K562 (cell line): ENCODE measurements around a stretch of chrX.

GRCh38 chrX:17379674-17380264 is 4.8 kb downstream of the NHS start:
- RAMPAGE, long total RNA: no peak
- RRBS: no CpG with 5 or more reads among the region's 5 CpGs
PRO-cap:
- standard: no peak
- CoPRO, capped RNA only, 2 experiments: no peak in any of the 2 experiments
- CoPRO, capped and uncapped RNA, 2 experiments: no peak in any of the 2 experiments
- CoPRO, uncapped RNA only, 2 experiments: no peak in any of the 2 experiments
CAGE:
- cytosol, long polyA plus RNA: no peak
- long polyA plus RNA: no peak
- nucleolus, long total RNA: no peak
- nucleus, long polyA plus RNA: no peak

GRCh38 chrX:17739920-17741106 is 3.0 kb downstream of the SCML1 start:
- RAMPAGE, long total RNA: no peak
- RRBS: no CpG with 5 or more reads among the region's 10 CpGs
PRO-cap:
- standard: no peak
- CoPRO, capped RNA only, 2 experiments: no peak in any of the 2 experiments
- CoPRO, capped and uncapped RNA, 2 experiments: no peak in any of the 2 experiments
- CoPRO, uncapped RNA only, 2 experiments: no peak in any of the 2 experiments
CAGE:
- cytosol, long polyA plus RNA: no peak
- long polyA plus RNA: no peak
- nucleolus, long total RNA: no peak
- nucleus, long polyA plus RNA: no peak

DNA sequence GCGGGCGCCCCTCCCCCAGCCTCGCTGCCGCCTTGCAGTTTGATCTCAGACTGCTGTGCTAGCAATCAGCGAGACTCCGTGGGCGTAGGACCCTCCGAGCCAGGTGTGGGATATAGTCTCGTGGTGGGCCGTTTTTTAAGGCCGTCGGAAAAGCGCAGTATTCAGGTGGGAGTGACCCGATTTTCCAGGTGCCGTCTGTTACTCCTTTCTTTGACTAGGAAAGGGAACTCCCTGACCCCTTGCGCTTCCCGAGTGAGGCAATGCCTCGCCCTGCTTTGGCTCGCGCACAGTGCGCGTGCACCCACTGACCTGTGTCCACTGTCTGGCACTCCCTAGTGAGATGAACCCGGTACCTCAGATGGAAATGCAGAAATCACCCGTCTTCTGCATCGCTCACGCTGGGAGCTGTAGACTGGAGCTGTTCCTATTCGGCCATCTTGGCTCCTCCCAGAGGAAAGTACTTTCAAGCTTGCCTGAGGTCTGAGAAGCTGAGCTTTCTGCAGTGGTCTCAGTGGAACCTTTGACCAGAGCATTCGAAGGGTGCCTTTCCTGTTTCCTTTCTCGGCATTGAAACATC is 49.7 kb downstream of the SCML1 start:
- RAMPAGE, long total RNA: no peak
- RRBS: no CpG with 5 or more reads among the region's 29 CpGs
PRO-cap:
- standard: no peak
- CoPRO, capped RNA only, 2 experiments: no peak in any of the 2 experiments
- CoPRO, capped and uncapped RNA, 2 experiments: no peak in any of the 2 experiments
- CoPRO, uncapped RNA only, 2 experiments: no peak in any of the 2 experiments
CAGE:
- cytosol, long polyA plus RNA: no peak
- long polyA plus RNA: no peak
- nucleolus, long total RNA: no peak
- nucleus, long polyA plus RNA: no peak

- RAMPAGE, long total RNA: no peak
PRO-cap:
- standard: no peak
- CoPRO, capped RNA only, 2 experiments: no peak in any of the 2 experiments
- CoPRO, capped and uncapped RNA, 2 experiments: no peak in any of the 2 experiments
- CoPRO, uncapped RNA only, 2 experiments: no peak in any of the 2 experiments
CAGE:
- cytosol, long polyA plus RNA: no peak
- long polyA plus RNA: no peak
- nucleolus, long total RNA: no peak
- nucleus, long polyA plus RNA: no peak
Measured at GRCh38 chrX:18151790-18151989, 69.0 kb downstream of the BEND2 start.

- RAMPAGE, long total RNA: no peak
- RRBS: no CpG with 5 or more reads among the region's 5 CpGs
PRO-cap:
- standard: no peak
- CoPRO, capped RNA only, 2 experiments: no peak in any of the 2 experiments
- CoPRO, capped and uncapped RNA, 2 experiments: no peak in any of the 2 experiments
- CoPRO, uncapped RNA only, 2 experiments: no peak in any of the 2 experiments
CAGE:
- cytosol, long polyA plus RNA: no peak
- long polyA plus RNA: no peak
- nucleolus, long total RNA: no peak
- nucleus, long polyA plus RNA: no peak
Measured at GRCh38 chrX:18617268-18617761, 54.6 kb downstream of the RS1 start.

GRCh38 chrX:18675498-18675807 is 3.5 kb upstream of the RS1 start:
- RAMPAGE, long total RNA: no peak
- RRBS: no CpG with 5 or more reads among the region's 12 CpGs
PRO-cap:
- standard: no peak
- CoPRO, capped RNA only, 2 experiments: no peak in any of the 2 experiments
- CoPRO, capped and uncapped RNA, 2 experiments: no peak in any of the 2 experiments
- CoPRO, uncapped RNA only, 2 experiments: no peak in any of the 2 experiments
CAGE:
- cytosol, long polyA plus RNA: no peak
- long polyA plus RNA: no peak
- nucleolus, long total RNA: no peak
- nucleus, long polyA plus RNA: no peak

DNA sequence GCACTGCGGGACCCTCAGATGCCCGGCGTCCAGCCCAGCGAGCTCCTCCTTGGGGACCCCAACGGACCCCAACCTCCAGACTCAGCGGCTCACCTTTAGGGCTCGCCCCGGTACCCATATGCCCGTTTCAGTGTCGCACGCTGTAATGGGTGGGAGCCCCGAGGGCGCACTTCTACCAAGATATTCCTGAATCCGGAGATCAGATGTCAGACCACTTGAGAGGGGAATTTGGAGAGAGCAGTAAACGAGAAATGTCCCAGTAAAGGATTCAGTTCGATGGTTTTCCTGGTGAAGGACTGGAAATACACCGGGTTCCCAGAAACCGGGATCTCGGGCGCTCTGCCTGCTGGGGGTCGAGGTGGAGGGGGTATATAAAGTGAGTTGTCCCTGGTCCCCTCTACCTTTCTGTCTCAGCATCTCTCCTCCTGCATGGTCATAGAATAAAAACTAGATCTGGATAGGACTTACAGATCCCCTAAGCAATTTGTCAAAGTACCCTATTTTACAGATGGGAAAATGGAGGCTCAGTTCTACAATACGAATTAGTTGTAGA is 618 bp upstream of the ADGRG2 start:
- RAMPAGE, long total RNA: no peak
- RRBS: 11% methylated on average over 13 of the region's 22 CpGs
PRO-cap:
- standard: no peak
- CoPRO, capped RNA only, 2 experiments: no peak in any of the 2 experiments
- CoPRO, capped and uncapped RNA, 2 experiments: no peak in any of the 2 experiments
- CoPRO, uncapped RNA only, 2 experiments: no peak in any of the 2 experiments
CAGE:
- cytosol, long polyA plus RNA: no peak
- long polyA plus RNA: no peak
- nucleolus, long total RNA: no peak
- nucleus, long polyA plus RNA: no peak

DNA sequence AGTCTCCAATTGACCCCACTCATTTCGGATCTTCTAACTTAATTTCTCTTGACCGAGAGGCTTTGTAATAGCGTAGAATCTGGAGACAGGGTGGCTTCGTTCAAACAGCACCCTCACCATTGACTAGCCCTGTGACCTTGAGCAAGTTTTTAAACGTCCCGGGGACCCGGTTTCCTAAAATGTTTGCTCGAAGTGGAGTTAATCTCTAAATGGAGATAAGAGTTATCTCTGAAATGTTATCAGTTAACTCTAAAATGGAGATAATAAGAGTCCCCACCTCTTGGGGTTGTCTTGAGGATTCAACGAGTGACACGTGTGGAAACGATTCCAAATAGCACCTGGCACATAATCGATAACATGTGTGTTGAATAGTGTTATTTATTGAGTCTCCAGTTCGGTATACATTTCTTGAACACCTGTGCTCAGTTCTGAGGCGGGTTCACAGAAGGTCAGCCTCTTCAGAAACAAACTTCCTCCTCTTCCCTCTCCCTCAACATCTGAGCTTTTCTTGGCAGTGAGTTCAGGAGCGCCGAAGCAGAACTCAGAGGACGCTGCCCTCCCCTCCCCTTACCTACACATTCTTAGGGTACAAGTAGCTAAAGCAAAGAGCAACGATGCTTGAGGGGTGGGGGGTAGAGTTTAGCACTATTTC is 823 bp downstream of the PDHA1 start:
- RAMPAGE, long total RNA: no peak
- RRBS: no CpG with 5 or more reads among the region's 18 CpGs
PRO-cap:
- standard: no peak
- CoPRO, capped RNA only, 2 experiments: no peak in any of the 2 experiments
- CoPRO, capped and uncapped RNA, 2 experiments: no peak in any of the 2 experiments
- CoPRO, uncapped RNA only, 2 experiments: no peak in any of the 2 experiments
CAGE:
- cytosol, long polyA plus RNA: no peak
- long polyA plus RNA: no peak
- nucleolus, long total RNA: no peak
- nucleus, long polyA plus RNA: no peak

GRCh38 chrX:19640875-19641226 is 125.5 kb upstream of the MAP3K15 start:
- RAMPAGE, long total RNA: no peak
- RRBS: no CpG with 5 or more reads among the region's 5 CpGs
PRO-cap:
- standard: bidirectional peak, plus-strand start at chrX:19640995, minus-strand start at chrX:19640765
- CoPRO, capped RNA only, 2 experiments: peak in 1 of 2 experiments; most common plus-strand start chrX:19640994 (in 1)
- CoPRO, capped and uncapped RNA, 2 experiments: no peak in any of the 2 experiments
- CoPRO, uncapped RNA only, 2 experiments: no peak in any of the 2 experiments
CAGE:
- cytosol, long polyA plus RNA: no peak
- long polyA plus RNA: no peak
- nucleolus, long total RNA: no peak
- nucleus, long polyA plus RNA: no peak

DNA sequence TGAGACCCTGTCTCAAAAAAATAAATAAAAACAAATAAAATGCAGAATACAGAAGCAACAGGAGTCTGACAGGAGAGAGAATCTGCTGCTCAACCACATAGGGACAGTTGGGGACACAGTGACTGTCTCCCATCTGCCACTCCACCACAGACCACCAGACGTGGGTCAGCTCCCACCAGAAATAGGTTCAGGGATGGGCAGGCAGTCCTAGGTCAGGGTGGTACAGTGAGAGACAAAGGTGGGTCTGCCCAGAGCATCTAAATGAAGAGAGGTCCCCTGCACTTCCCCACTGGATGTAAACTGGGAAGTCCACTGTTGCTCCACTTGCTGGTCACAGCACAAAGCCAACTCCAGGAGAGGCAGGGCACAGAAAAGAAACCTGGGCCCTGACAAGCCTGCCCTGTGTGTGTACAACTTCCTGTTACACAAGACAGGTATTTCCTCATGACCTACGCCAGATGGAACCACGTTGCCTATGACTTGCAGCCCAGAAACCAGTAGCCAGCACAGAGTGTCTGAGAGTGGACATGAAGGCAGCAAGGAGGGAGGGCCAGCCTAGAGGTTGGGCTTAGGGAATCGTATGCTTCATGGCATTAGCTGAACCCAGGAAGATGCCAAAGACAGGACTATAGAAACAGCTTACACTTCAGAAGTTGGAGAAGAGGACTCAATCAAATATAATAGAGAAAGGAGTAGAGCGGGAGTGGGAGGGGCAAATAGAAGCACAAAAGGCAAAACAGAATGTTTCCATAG is 161.8 kb downstream of the SH3KBP1 start:
- RAMPAGE, long total RNA: no peak
- RRBS: no CpG with 5 or more reads among the region's 5 CpGs
PRO-cap:
- standard: no peak
- CoPRO, capped RNA only, 2 experiments: no peak in any of the 2 experiments
- CoPRO, capped and uncapped RNA, 2 experiments: no peak in any of the 2 experiments
- CoPRO, uncapped RNA only, 2 experiments: no peak in any of the 2 experiments
CAGE:
- cytosol, long polyA plus RNA: no peak
- long polyA plus RNA: no peak
- nucleolus, long total RNA: no peak
- nucleus, long polyA plus RNA: no peak

DNA sequence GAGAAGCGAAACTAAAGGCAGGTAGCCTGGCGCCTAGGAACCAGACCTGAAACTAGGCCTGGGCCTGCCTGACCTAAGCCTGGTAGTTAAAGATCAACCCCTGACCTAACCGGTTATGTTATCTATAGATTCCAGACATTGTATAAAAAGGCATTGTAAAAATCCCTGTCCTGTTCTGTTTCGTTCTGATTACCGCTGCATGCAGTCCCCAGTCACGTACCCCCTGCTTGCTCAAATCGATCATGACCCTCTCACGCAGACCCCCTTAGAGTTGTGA is 131.8 kb downstream of the SH3KBP1 start:
- RAMPAGE, long total RNA: no peak
- RRBS: no CpG with 5 or more reads among the region's 8 CpGs
PRO-cap:
- standard: no peak
- CoPRO, capped RNA only, 2 experiments: no peak in any of the 2 experiments
- CoPRO, capped and uncapped RNA, 2 experiments: no peak in any of the 2 experiments
- CoPRO, uncapped RNA only, 2 experiments: no peak in any of the 2 experiments
CAGE:
- cytosol, long polyA plus RNA: no peak
- long polyA plus RNA: no peak
- nucleolus, long total RNA: no peak
- nucleus, long polyA plus RNA: no peak

GRCh38 chrX:20188864-20189664 is 47.4 kb upstream of the EIF1AX start:
- RAMPAGE, long total RNA: no peak
- RRBS: no CpG with 5 or more reads among the region's 1 CpG
PRO-cap:
- standard: no peak
- CoPRO, capped RNA only, 2 experiments: no peak in any of the 2 experiments
- CoPRO, capped and uncapped RNA, 2 experiments: no peak in any of the 2 experiments
- CoPRO, uncapped RNA only, 2 experiments: peak in 1 of 2 experiments; most common minus-strand start chrX:20189371 (in 1)
CAGE:
- cytosol, long polyA plus RNA: no peak
- long polyA plus RNA: no peak
- nucleolus, long total RNA: no peak
- nucleus, long polyA plus RNA: no peak

DNA sequence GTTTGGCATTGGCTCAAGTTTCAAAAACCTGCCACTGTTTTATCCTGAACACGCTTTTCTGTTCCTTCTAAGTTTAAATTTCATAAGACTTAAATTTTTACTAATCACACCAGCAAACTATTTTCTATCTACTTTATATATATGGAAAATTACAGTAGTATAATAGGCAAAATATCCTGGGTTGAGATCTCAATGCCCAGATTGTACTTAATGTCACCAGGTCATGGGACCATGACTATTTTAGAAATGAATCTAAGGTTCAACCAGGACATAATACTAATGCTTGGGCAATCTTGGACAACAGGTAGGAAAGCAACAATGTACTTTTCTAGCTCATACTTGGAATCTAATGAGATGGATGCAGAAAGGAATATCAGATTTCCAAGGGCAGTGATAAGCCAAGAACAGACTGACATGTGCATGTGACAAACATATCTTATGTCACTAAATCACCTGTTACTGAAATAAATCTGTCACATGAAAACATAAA is 51.2 kb downstream of the RPS6KA3 start:
- RAMPAGE, long total RNA: no peak
- RRBS: no CpG with 5 or more reads among the region's 1 CpG
PRO-cap:
- standard: no peak
- CoPRO, capped RNA only, 2 experiments: no peak in any of the 2 experiments
- CoPRO, capped and uncapped RNA, 2 experiments: no peak in any of the 2 experiments
- CoPRO, uncapped RNA only, 2 experiments: no peak in any of the 2 experiments
CAGE:
- cytosol, long polyA plus RNA: no peak
- long polyA plus RNA: no peak
- nucleolus, long total RNA: no peak
- nucleus, long polyA plus RNA: no peak

- RAMPAGE, long total RNA: no peak
- RRBS: no CpG with 5 or more reads among the region's 23 CpGs
PRO-cap:
- standard: no peak
- CoPRO, capped RNA only, 2 experiments: no peak in any of the 2 experiments
- CoPRO, capped and uncapped RNA, 2 experiments: no peak in any of the 2 experiments
- CoPRO, uncapped RNA only, 2 experiments: no peak in any of the 2 experiments
CAGE:
- cytosol, long polyA plus RNA: no peak
- long polyA plus RNA: no peak
- nucleolus, long total RNA: no peak
- nucleus, long polyA plus RNA: no peak
Measured at GRCh38 chrX:20267331-20267705, 609 bp upstream of the RPS6KA3 start.

- RAMPAGE, long total RNA: no peak
- RRBS: no CpG with 5 or more reads among the region's 5 CpGs
PRO-cap:
- standard: no peak
- CoPRO, capped RNA only, 2 experiments: no peak in any of the 2 experiments
- CoPRO, capped and uncapped RNA, 2 experiments: no peak in any of the 2 experiments
- CoPRO, uncapped RNA only, 2 experiments: no peak in any of the 2 experiments
CAGE:
- cytosol, long polyA plus RNA: no peak
- long polyA plus RNA: no peak
- nucleolus, long total RNA: no peak
- nucleus, long polyA plus RNA: no peak
Measured at GRCh38 chrX:20314938-20315628, 48.4 kb upstream of the RPS6KA3 start.

- RAMPAGE, long total RNA: no peak
- RRBS: no CpG with 5 or more reads among the region's 5 CpGs
PRO-cap:
- standard: no peak
- CoPRO, capped RNA only, 2 experiments: no peak in any of the 2 experiments
- CoPRO, capped and uncapped RNA, 2 experiments: no peak in any of the 2 experiments
- CoPRO, uncapped RNA only, 2 experiments: no peak in any of the 2 experiments
CAGE:
- cytosol, long polyA plus RNA: no peak
- long polyA plus RNA: no peak
- nucleolus, long total RNA: no peak
- nucleus, long polyA plus RNA: no peak
Measured at GRCh38 chrX:20375014-20375633, 108.4 kb upstream of the RPS6KA3 start.

DNA sequence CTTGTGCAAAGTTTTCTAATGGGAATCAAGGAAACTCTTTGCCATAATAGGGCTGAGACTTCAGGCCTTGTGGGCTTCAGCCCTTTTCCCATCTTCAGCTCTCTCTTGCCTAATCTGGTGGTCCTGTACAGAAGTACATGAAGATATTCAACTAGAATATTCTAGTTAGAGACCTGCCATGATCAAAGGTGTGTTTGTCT is 225.2 kb upstream of the CNKSR2 start:
- RAMPAGE, long total RNA: no peak
PRO-cap:
- standard: no peak
- CoPRO, capped RNA only, 2 experiments: no peak in any of the 2 experiments
- CoPRO, capped and uncapped RNA, 2 experiments: no peak in any of the 2 experiments
- CoPRO, uncapped RNA only, 2 experiments: no peak in any of the 2 experiments
CAGE:
- cytosol, long polyA plus RNA: no peak
- long polyA plus RNA: no peak
- nucleolus, long total RNA: no peak
- nucleus, long polyA plus RNA: no peak

- RAMPAGE, long total RNA: no peak
- RRBS: no CpG with 5 or more reads among the region's 17 CpGs
PRO-cap:
- standard: no peak
- CoPRO, capped RNA only, 2 experiments: no peak in any of the 2 experiments
- CoPRO, capped and uncapped RNA, 2 experiments: no peak in any of the 2 experiments
- CoPRO, uncapped RNA only, 2 experiments: no peak in any of the 2 experiments
CAGE:
- cytosol, long polyA plus RNA: no peak
- long polyA plus RNA: no peak
- nucleolus, long total RNA: no peak
- nucleus, long polyA plus RNA: no peak
Measured at GRCh38 chrX:21738335-21739277, 19.3 kb downstream of the SMPX start.

DNA sequence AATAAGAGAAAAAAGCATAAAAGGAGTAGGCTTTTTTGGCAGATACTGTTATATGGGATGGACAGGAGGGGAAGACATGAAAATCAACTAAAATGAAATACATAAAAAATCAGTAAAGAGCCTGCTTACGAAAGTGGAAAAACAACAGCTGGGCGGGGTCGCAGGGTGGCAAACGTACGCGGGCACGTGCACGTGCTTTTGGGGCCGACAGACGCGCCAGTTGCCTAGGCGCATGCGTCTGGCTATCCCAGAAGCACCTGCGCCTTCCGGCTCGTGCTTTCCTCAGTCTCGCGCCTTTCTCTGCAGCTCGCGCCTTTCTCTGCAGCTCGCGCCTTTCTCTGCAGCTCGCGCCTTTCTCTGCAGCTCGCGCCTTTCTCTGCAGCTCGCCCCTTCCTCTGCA is 204 bp downstream of the YY2 start:
- RAMPAGE, long total RNA: no peak
- RRBS: 10% methylated on average over 4 of the region's 27 CpGs
PRO-cap:
- standard: no peak
- CoPRO, capped RNA only, 2 experiments: no peak in any of the 2 experiments
- CoPRO, capped and uncapped RNA, 2 experiments: no peak in any of the 2 experiments
- CoPRO, uncapped RNA only, 2 experiments: no peak in any of the 2 experiments
CAGE:
- cytosol, long polyA plus RNA: no peak
- long polyA plus RNA: no peak
- nucleolus, long total RNA: no peak
- nucleus, long polyA plus RNA: no peak